Pulmonary artery (tissue), 1 donor: ENCODE data around the gene HMGCLL1.

- PRO-cap, result no peak
Observed at GRCh38 chr6:53547365-53547663, 2.4 kb upstream of the GCLC start.

- PRO-cap, result unidirectional peak, plus-strand start at chr6:53803296
Observed at GRCh38 chr6:53802983-53803371, 8.2 kb downstream of the LRRC1 start.

- PRO-cap, result no peak
Observed at GRCh38 chr6:53827272-53828050, 32.7 kb downstream of the LRRC1 start.

DNA sequence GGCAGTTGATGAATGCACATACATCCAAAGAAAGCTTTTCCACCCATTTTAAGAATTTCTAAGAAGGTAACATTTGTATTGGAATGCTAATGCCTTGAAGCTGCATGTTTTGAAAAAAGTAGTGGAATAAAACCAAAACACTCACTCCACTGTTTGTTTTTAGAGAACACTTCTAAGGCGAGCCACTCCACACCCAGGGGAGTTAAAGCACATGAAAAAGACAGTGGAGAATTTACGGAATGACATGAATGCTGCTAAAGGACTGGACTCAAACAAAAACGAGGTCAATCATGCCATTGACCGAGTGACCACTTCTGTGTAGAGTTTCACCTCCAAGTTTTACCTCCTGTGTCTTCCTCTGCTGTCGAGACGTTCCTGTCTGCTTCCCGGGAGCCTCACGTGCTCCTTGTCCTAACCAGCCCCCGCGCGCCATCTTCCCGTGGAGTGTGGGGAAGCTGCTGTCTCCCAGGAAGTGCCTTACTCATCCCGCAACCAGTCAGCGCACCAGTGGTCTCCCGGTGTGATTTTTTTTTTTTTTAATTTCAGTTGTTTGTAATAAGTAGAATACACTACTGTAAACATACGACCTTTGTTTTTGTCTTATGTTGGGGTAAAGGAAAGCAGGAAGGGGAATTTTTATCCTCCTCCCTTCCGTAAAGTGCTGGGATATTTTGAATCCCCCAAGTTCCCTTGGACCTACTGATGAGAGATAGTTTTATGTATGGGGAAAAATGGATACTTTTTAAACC, 127.8 kb downstream of the LRRC1 start:
- PRO-cap, result no peak

DNA sequence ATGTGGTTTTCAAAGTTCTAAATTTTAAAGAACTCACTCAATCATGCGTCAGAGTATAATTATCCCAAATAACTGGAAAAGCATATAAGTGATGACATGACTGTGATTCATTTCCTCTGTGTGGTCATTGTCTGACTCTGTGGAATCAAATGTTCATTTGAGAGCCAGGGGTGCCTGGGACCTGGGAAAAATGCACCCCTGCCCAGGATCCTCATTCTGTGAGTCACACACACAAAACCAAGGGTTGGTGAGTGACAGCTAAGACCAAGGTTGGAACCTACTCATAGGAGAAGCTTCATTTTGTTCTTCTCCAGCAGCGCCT, 127.0 kb upstream of the MLIP start:
- PRO-cap, result no peak

- PRO-cap, result no peak
Observed at GRCh38 chr6:54097848-54098174, 13.4 kb upstream of the MLIP start.

GRCh38 chr6:54718413-54719227, 128.0 kb upstream of the FAM83B start:
- PRO-cap, result no peak

GRCh38 chr6:55578496-55579580, at the start of gene HMGCLL1:
HMGCLL1 (minus strand) TSS chr6:55579192.
- PRO-cap, result no peak

DNA sequence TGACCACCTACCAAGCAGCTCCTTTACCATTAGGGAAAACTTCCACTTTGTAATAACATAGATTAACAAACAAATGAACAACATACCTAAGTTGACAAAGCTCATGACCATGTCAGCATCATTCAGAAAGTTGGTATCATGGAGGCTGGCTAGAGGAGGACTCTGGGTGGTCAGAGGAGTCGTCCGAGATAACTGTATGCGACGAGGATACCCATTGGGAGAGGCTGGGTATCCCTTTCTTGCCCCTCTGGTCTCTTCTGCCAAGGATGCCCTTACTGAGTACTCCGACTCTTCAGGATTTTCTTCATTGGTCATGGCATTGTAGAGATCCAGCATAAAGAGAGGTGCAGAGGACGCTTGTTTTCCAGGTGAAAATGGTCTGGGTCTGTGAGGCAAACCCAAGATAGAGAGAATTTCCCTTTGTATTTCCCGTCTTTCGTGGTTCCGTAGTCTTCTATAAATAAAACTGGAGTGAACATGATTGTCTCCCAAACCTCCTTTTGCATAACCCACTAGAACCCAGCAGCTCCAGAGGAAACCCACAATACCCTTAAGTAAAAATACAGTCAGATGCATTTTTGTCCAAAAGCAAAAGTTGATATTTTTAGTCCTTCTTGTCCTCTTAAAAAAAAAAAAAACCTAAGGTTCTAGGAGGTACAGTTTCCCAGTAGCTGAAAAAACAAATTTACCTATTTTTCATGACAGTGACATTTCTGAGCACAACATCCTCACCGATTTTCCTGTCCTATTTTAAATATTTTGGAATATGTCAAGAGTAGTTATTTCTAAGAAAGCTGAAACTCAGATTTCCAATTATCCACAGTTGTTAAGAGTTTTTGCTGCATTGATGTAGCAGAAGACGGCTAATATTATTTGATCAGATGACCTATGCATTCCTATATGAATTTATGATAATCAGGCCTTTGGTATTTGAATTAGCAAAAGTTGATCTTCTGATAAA, 820 bp downstream of the BMP5 start:
- PRO-cap, result no peak

DNA sequence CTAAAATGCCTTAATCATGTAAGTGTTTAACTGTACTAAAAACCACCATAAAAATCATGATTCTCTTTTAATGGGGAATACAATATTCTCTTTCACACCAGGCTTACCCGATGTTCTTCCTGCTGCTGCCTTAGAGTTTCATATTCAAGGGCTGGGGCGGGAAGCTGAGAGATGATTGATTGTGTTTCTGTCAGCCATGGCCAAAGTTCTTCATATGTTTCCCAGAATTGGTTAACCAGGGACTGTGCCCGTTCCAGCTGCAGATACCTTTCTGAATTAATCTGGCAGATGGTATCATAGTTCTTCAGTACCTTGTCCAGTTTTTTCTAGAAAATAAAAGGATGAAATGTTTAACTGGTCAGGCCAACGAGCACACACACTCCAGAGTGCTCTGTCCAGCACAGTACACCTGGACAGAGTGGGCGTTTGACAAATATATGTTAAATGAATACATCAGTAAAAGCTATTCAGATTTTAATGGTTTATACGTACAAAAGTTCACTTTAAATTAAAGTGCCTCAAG, 268.0 kb upstream of the COL21A1 start:
- PRO-cap, result no peak

DNA sequence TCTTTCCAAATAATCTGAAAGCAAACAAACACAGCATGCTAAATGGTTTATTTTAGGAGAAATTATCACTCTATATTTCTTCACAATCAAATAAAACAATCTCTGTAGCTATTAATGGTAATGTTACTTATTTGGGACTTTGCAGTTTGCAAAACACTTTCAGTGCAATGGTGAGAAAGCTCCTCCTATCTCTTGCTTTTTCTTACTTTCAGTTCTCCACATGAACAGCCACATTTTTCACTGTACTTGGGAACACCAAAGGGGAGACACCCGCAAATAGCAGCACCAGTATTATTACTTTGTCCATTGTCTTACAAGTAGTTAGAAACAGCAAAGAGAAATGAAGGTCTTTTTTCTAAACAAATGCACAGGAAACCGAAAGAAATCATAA, 302.9 kb upstream of the COL21A1 start:
- PRO-cap, result no peak

DNA sequence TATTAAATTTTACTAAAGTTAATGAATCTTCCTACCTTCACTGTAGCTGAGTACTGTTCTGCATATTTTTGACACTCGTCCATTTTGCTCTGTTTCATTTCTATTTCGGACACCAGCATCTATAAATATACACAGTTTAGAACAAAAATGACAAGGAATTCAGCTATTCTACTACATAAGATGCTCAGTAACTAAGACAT, 327.6 kb downstream of the DST start:
- PRO-cap, result no peak

DNA sequence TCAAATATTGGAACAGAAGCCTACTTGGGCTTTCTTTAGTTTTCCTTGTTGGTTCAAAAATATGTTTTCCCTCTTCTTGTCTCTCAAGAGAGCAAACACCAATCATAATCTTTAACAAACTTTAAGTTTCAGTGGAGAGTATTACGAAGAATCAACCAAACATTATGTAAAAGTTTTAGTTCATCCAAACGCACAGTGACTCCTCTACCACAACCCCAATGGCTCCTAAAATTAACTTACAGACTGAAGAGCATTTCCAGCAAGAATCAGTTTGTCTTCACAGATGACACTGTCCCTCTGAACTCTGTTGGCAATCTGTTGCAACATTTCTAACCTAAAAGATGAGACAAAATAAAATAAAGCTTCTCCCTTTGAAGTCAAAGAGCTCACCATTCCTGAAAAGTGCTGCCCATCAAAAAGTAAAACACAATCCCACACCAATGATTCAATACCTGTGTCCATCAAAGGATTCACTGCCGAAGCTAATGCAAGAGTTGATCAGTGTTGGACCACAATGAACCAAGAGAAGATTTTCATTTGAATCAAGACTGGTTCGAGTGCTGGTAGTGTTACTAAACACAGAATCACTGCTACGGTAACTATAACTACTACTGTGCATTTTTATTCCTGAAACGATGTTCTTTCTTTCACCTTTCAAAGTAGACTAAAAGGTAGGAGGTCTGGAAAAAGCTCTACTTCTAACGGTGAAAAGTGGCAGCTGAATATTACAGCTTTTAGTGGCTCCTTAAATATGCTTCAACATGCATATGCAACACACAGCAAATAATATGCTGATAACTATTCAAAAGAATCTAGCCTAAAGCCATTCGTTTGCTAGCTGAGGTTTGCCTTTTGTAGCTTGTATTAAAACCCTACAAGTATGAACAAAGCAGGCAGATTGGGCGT, 312.2 kb downstream of the DST start:
- PRO-cap, result no peak

DNA sequence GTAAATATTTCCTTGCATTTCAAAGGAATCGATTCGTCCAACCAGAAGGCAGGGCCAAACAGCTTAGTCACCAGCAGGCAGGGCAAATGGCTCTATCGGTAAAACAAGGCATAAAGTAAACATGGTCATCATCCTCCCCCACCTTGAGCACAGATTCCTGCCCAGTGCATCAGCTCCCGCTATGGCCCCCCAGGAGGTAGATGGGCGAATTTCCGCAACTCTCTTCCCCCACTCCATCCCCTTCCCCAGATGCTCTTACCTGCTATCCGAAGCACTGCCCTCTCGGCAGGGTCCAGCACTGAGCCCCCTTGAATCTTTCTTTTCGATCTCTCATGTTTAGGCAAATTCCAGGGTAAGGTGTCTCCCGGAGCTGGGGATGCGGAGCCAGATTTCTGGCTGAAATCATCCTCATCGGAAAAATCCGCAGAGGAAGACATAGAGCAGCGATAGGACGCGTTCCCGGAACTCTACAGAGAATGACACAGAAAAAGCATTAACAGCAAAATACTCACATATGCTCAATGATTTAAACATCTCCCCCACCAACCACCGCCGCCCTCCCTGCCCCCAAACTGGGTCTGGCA, 103.4 kb downstream of the DST start:
- PRO-cap, result no peak

DNA sequence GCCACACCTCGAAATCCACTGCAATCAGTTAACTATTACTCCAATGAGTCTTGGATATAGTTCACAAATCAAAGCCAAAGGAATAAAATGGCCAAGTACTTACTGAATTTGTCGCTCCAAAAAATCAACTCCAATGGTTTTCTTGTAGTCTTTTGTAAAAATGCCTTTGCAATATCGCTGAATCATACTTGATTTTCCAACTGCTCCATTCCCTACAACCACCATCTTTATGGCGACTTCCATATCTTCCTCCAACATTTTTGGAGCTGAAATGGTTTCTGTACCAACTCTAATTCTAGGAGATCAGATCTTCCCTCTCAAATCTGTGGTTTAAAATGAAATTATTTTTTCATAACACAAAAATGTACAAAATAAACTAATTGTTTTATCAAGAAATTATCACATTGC, 12.0 kb downstream of the RAB23 start:
- PRO-cap, result no peak

- PRO-cap, result no peak
Observed at GRCh38 chr6:57423611-57424099, 106.2 kb downstream of the PRIM2 start.

DNA sequence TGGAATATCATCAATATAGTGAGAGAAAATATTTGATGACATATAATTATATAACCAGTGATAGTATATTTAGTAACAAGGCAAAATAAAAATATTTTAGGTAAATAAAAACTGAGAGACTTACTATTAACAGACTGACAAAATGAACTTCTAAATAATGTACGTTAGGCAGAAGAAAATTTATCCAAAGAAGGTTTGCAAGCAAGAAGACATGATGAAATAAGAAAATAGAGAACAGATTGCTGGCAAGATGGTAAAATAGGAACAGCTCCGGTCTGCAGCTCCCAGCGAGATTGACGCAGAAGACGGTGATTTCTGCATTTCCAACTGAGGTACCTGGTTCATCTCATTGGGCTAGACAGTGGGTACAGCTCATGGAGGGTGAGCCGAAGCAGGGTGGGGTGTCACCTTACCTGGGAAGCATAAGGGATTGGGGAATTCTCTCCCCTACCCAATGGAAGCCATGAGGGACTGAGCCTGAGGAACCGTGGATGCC, 416.7 kb downstream of the KHDRBS2 start:
- PRO-cap, result no peak

DNA sequence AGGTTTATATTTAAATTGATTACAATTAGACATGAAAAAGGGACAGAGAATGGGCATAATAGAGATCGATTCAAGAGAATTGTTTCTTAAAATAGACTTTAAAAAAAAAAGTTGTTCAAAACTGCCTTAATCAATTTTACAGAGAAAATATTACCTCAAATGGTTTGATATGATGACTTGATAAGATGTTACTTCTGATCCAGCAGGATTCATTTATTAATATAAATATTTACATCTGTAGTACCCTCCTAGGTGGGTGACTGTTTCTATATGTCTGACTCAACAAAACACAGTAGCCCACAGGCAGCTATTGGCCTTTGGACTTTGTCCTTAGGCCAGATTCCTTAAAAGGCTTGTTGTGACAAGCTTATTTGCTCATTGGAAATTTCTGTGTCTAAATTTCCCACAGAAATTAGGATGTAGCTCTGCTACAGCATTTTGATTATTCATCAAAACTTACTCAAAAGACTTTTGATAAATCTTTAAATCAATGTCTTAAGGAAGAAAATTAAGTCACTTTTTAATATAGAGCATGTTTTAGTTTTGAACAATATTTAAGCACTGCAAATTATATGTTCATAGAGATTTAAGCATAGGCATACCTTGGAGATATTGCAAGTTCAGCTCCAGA, 6.8 kb upstream of the PTP4A1 start:
- PRO-cap, result no peak

DNA sequence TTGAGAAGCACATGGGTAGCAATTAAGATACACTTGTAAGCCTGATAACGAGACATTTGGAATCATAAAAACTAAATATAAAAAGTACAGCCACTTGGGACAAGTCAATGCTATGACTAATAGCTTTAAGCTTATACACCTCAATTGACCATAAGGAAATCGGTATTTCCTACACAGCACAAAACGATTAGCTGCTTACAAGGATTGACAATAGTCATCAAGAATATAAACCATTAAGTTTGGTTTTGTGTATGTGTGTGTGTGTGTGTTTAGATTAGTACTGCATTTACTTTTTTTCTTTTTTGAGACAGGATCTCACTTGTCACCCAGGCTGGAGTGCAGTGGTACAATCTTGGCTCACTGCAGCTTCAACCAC, 12.0 kb downstream of the PTP4A1 start:
- PRO-cap, result no peak

GRCh38 chr6:63646350-63647038, 10.9 kb downstream of the PHF3 start:
- PRO-cap, result no peak